T47D (cell line): ENCODE measurements around a stretch of chr12.

GRCh38 chr12:16600355-16601141, 5.4 kb downstream of the LMO3 start:
- RRBS: no CpG with 5 or more reads among the region's 8 CpGs

DNA sequence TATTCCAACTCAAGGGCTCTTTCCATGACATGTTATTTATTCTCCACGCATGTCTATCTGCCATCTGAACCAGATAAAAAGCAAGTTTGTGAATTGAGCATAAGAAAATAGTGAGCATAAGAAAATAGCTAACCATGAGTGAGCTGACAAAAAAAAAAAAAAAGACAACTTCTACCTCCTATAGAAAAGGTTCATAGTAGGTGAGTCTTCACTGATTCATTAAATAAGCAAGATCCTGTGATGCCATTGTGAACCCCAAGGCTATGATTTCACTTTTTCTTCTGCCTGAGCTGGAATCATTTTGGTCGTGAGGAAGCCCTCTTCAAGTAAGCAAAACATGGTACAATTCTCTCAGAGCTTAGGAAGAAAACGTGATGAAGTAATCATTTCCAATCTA, 1.1 kb downstream of the PIK3C2G start:
- RRBS: no CpG with 5 or more reads among the region's 3 CpGs

GRCh38 chr12:18900002-18900201, 162.0 kb downstream of the CAPZA3 start:
- RRBS: no CpG with 5 or more reads among the region's 3 CpGs

DNA sequence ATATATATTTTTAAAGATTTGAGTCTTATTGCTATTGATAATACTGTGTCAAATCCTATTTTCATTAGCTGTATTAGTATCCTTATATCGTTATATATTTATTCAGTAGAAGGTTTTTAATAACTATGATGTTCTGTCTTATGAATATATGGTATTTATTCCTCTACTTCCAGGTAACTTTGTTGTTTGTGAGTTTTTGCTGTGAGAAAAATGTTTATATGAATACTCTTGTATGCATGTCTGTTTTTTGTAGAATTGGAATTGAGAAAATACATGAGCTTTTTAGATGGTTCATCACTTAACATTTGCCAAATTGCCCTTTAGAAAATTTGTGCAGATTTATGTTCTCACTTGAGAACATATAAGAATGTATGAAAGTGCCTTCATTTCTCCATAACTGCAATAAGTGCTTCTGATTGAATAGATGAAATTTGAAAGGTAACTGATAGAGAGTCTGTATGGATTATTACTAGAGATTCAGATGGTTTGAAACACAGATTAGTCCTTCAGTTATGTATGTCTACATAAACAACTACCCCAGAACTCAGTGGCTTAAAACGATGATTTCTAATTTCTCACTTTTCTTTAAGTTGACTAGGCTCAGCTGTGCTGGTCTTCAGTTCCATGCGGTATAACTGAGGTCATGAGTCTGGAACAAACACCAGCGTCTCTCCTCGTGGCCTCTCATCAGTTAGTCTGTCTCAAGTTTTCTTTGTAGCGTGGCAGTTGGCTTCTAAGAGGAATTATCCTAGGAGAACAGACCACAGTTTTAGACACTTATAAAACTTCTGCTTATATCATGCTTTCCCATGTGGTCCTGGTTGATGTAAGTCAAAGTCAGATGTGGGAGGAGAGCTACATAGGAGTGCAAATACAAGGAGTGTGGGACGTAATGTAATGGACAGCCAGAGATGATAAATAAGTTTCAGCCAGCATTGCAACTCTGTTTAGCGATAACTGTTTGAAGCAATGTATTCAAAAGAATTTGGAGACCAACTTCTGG, 14.5 kb downstream of the PLEKHA5 start:
- RRBS: no CpG with 5 or more reads among the region's 8 CpGs

DNA sequence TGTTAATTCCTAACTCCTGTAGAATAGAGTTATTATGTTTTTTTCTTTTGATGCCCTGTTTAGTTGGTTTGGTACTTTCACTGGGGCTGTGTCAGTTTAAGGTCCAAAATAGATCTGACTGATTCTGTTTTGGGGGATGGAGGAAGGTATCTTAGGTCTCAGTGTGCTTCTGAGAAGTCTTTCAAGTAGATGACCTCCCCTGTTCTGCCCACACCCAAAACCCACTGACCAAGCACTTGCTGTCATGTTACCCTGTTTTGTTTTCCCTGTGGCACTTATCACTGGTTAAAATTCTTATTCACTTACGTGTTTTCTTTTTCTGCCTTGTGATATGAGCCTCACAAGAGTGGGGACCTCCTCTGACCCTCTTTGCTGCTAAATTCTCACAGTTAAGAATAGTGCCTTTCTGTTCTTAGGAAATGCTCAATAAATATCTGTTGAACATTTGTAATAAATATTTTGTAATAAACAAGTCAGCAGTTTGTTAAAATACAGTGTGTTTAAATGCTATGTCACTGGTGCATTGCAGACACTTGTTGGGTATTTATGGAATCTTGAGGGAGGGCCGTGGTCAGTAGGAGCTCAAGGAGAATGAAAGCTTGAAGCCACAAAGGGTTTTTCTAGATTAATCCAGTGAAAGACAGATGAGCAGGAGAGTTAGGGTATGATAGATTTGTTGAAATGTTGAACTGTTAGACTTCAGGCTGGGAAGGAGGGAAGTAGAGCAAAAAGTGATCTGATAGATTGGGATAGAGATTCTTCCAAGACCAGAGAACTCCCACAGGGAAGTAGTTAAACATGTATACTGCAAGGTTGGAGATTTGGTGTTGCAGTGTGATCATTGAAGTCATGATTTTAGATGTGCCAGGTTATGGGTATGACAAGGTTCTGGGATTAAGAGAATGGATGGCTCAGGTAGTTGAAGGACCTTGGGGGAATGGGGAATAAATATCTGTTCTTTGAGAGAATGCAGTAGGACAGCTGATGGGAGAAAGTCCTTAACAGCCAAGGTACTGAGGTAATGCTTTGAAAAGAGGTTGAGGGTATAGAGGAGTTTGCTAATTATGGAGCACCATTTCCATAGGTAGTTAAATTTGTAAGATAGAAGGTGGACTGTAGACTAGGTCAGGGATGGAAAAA, 21.0 kb downstream of the PLEKHA5 start:
- RRBS: no CpG with 5 or more reads among the region's 2 CpGs

DNA sequence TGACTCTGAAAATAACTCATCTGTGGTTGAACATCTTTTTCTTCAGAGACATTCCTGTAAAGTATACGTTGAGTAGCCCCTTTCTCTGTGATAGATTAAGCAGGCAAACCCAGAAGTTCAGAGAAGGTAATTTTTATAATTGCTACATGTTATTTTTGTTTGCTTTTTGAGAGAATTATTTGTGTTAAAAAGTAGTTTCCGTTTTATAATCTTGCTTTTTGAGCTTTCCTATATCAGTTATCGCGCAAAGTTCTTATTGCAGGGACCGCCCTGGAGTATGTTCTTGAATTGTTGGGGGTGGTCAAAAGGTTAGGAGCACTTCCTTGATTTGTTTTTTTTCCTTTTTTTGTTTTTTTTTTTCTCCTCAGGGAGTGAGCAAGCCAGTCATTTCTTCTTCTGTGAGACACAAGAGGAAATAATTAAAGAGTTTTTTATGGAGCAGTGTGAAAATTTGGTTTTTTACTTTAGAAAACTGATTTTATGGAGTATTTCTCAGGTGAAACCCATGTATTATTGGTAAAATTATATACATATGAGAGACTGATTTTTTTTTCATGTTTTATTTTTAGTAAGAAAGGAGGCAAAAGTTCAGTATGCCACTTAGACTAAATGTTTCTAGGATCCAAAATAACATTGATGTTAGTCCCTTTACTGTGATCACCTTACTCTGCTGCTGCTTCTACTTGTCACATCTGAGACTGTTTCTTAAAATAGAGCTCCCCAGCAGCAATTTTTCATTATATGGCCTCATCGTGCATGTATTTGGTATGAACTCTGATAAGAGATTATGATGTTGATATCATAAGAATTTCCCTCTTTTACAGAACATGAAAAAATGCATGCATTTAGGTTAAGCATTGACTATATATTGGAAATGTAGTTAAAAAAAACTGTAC, 26.6 kb downstream of the PLEKHA5 start:
- RRBS: no CpG with 5 or more reads among the region's 6 CpGs

GRCh38 chr12:19482590-19483143, 43.4 kb downstream of the AEBP2 start:
- RRBS: no CpG with 5 or more reads among the region's 9 CpGs

GRCh38 chr12:19526767-19527448, 87.6 kb downstream of the AEBP2 start:
- RRBS: no CpG with 5 or more reads among the region's 5 CpGs

- RRBS: no CpG with 5 or more reads among the region's 9 CpGs
Measured at GRCh38 chr12:19689750-19690330, 250.5 kb downstream of the AEBP2 start.

- RRBS: no CpG with 5 or more reads among the region's 5 CpGs
Measured at GRCh38 chr12:19744459-19745035, 305.3 kb downstream of the AEBP2 start.

GRCh38 chr12:19783814-19784380, 344.6 kb downstream of the AEBP2 start:
- RRBS: no CpG with 5 or more reads among the region's 16 CpGs

- RRBS: no CpG with 5 or more reads among the region's 6 CpGs
Measured at GRCh38 chr12:19946309-19947093, 421.8 kb upstream of the PDE3A start.

- RRBS: no CpG with 5 or more reads among the region's 6 CpGs
Measured at GRCh38 chr12:20024213-20024641, 344.1 kb upstream of the PDE3A start.

DNA sequence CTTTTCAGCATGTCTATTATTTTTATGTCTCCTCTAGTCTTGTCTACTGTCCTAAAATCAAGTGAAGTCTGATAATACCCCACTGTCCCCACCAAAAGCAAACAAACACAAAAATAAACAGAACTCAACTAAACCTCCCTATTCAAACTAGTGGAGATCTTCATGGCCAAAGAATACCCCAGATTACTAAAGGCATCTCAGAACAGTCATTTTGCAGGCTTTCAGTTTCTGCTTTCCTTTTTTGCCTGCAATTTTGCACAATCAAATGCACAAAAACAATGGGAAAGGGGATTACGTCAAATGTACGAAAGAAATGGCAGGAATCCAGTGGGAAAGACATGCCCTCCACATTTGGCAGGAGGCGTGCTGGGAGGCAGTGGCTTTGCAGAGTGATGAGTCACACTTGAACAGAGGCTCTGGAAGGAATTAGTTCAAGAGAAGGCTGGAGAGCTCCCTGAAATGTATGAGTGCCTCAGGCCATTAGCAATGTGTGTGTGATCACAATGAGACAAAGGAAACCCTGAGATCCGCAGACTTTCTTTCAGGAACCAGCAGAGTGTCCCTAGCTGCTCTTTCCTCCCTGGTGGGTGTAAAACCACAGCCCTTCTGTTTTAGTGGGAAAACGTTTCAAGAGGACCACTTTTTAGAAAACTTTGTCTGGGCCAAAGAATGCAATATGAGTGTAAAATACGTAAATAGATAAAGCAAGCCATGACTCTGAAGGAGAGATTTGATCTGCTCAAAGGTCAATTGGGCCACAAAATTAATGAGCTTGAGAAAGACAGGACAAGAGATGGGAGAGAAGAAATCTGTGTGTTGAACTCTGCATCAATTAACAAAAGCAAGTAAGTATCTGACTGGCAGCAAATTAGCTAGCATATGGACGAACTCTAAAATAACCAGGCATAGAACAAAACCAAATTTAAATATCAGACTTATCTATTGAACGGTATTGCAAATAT, 155.6 kb upstream of the PDE3A start:
- RRBS: no CpG with 5 or more reads among the region's 8 CpGs

GRCh38 chr12:20426137-20426642, 57.9 kb downstream of the PDE3A start:
- RRBS: no CpG with 5 or more reads among the region's 5 CpGs

DNA sequence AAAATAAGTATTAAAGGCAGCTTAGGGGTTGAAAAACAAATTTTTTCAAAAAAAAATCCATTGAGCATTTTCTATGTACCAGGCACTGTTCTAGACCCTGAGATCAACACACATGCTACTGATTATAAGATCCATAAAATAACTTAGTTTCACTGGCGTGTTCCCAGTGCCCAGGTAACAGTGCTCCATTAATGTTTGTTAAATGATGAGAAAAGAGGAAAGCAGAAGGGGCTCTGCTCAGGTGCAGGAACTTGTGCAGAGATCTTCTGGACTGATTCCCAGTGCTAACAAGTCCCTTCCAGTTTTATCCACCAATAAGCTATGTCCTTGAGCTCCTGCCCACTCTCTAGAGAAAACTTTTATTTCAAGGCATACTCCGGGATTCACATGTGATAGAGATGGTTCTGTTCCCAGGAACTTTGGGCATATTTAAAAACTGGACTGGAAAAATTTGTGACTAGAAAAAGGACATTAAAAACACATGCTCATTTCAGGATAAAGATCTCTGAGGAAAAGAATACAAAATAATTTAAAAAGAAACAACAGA, 1.9 kb downstream of the GYS2 start:
- RRBS: no CpG with 5 or more reads among the region's 2 CpGs

GRCh38 chr12:21776080-21776690, 1.7 kb upstream of the KCNJ8 start:
- RRBS: no CpG with 5 or more reads among the region's 3 CpGs

GRCh38 chr12:21823612-21824135, 49.2 kb upstream of the KCNJ8 start:
- RRBS: 27% methylated on average over 3 of the region's 9 CpGs

- RRBS: no CpG with 5 or more reads among the region's 8 CpGs
Measured at GRCh38 chr12:21828700-21829172, 54.2 kb upstream of the KCNJ8 start.